ENCODE measurements around a stretch of chr10.

DNA sequence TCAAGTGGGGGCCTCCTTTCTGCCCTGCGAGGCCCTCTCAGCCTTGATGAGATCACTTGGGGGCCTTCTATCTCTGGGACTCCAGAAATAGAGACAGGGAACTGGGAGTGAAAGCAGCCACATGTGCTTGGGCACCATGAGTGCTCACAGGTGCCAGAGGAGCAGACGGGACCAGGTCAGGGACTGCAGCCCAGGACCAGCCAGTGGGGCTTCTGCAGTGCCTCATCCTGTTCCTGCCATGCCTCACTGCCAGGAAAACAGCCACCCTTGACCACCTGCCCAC lies 116.0 kb upstream of the RET start:
- RRBS, 2 experiments, result no CpG with 5 or more reads among the region's 2 CpGs
CAGE:
- cytosol, long polyA minus RNA, result no peak
- cytosol, long polyA plus RNA, result no peak
- long polyA plus RNA, result no peak
- nucleus, long polyA minus RNA, result no peak
- nucleus, long polyA plus RNA, result no peak

DNA sequence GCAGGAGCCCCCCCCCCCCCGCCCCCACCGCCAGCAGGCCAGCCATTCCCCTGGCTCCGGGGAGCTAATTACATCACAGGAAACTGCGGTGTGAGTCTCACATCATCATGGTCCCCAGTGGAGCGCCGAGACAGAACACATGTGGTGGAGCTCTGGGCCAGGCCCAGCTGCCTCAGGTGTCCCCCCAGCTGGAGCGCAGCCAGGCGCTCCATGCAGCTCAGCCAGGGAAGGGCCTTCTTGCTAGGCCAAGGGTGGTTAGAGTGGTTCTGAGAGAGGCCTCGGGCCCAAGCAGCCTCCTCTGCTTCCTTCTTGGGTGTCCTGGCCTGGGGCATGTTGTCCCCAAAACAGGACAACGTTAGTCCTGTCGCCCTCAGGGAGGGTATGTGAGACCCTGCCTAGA lies 37.3 kb upstream of the RET start:
- RRBS, 2 experiments, result no CpG with 5 or more reads among the region's 11 CpGs
CAGE:
- cytosol, long polyA minus RNA, result no peak
- cytosol, long polyA plus RNA, result no peak
- long polyA plus RNA, result no peak
- nucleus, long polyA minus RNA, result no peak
- nucleus, long polyA plus RNA, result no peak

GRCh38 chr10:43299394-43300096 lies 32.7 kb upstream of the RASGEF1A start:
- RRBS, 2 experiments, result no CpG with 5 or more reads among the region's 9 CpGs
CAGE:
- cytosol, long polyA minus RNA, result no peak
- cytosol, long polyA plus RNA, result no peak
- long polyA plus RNA, result no peak
- nucleus, long polyA minus RNA, result no peak
- nucleus, long polyA plus RNA, result no peak

DNA sequence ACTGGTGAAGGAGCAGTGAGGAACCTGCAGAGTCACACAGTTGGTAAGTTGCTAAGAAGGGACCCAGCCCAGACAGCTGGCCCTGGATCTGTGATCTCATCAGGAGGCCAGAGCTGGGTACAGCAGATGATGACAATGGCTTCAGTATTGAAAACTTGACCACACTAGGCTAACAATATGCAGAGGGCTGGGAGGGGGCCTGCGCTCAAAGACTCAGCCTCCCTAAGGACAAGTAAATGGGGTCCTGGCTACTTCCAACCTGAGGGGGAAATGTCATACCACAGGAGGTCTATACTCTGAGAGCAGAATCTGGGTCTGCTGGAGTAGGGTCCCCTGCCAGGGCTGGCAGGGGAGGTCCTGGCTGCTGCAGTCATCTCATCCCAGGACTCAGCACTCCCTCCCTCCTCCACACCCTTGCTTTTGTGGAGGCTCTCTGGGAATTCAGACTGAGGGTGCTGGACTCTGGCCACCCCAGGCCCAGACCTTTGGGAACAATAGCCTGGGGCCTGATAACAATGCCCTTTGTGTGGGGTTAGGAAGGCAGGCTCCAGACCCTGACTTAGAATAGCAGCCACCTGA lies 1.4 kb downstream of the FXYD4 start:
- RRBS, 2 experiments, result no CpG with 5 or more reads among the region's 1 CpG
CAGE:
- cytosol, long polyA minus RNA, result no peak
- cytosol, long polyA plus RNA, result no peak
- long polyA plus RNA, result no peak
- nucleus, long polyA minus RNA, result no peak
- nucleus, long polyA plus RNA, result no peak

DNA sequence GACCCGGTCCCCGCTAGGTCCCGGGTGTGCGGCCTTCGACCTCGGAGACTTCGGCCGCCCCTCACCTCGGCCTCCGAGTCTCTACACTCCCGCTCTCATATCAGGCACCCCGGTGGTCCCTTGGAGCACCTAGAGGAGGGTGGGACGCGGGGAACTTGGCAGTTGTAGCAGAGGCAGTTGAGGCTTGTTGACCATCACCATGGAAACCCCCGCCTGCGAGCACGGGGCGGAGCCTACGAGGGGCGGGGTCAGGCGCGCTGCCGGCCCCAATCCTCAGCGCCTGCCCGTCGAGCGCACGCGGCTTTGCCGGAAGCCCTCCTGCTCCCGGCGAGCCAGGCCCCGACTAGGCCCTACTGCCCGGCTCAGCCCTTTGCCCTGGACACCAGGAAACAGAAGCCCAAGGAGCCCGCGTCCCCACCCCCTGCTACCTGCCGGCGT lies 305 bp downstream of the HNRNPF start:
- RRBS, 2 experiments, result 2% methylated on average over 22 of the region's 38 CpGs
CAGE:
- cytosol, long polyA minus RNA, result no peak
- cytosol, long polyA plus RNA, result start-site peak on the minus strand centred at position 156 of the sequence, 146 bp wide, 11 and 29 reads in 2 replicates
- long polyA plus RNA, result no peak
- nucleus, long polyA minus RNA, result no peak
- nucleus, long polyA plus RNA, result no peak

- RRBS, 2 experiments, result no CpG with 5 or more reads among the region's 5 CpGs
CAGE:
- cytosol, long polyA minus RNA, result no peak
- cytosol, long polyA plus RNA, result no peak
- long polyA plus RNA, result no peak
- nucleus, long polyA minus RNA, result no peak
- nucleus, long polyA plus RNA, result no peak
These were observed 14.9 kb downstream of the ZNF487 start for GRCh38 chr10:43451830-43452155.

DNA sequence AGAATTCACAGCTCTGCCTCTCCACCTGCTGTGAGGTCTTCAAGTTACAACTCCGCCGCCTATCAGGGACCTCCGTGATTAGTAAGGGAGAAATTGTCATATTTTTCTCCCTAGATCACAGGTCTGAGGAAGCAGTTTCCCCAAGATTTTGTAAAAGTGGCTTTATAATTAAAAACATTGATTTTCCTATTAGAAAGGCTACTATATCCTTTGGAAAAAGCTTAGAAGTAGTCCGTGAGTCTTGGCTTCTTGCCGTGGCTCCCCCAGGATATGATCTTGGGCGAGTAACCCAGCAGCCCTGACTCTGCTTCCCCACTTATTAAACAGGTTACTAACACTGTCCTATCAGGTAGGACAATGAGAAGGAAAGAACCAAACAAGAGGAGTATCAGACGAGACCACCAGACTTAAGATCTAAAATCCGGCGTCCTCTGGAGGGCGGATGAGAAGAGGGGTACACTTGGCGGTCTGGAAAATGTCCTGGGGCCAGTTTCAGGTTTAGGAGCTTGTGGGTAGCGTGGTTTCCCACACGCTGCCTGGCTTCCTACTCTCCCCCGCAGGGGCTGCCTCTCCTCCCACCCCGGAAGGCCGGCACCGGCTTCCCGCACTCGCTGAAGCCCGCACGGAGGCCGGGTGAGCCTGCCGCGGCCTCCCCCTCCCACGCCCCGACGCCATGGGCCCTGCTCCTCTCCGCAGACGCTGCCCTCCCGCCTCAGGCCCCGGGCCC lies 690 bp downstream of the ZNF32 start:
- RRBS, 2 experiments, result 27 to 41% methylated on average over 8 of the region's 31 CpGs
CAGE:
- cytosol, long polyA minus RNA, result no peak
- cytosol, long polyA plus RNA, result no peak
- long polyA plus RNA, result no peak
- nucleus, long polyA minus RNA, result no peak
- nucleus, long polyA plus RNA, result no peak

- RRBS, 2 experiments, result 3% methylated on average over 14 to 19 of the region's 65 CpGs
CAGE:
- cytosol, long polyA minus RNA, result no peak
- cytosol, long polyA plus RNA, result no peak
- long polyA plus RNA, result no peak
- nucleus, long polyA minus RNA, result no peak
- nucleus, long polyA plus RNA, result no peak
These were observed 41.5 kb upstream of the ZNF32 start for GRCh38 chr10:43689955-43690774.

DNA sequence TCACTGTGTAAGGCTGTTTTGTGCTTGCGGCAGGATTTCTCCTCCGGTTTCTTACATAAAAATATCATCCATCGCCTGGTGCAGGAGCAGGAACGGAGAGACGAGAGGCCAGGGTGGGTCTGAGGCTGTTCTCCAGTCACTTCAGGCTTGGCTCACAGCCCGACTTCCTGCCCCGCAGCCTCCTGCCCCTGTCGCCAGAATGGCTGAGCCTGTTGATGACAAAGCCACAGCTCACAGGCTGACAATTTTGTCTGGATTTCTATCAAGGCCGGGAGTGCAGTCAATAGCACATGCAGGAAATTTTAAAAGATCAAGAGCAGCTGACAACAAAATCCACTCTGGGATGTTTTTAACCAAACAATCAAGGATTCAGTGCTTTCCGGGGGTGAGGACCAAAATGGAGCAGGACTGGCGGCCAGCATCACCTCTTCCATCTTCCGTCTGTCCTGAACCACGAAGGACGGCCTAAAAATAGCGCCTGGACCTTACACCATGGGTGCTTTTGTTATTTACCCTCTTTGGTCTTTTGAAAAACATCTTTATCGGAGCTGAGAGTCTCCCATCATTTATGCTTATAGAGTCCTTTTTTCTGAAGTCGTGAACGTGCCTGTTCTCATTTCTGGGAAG lies 229.8 kb upstream of the ZNF32 start:
- RRBS, 2 experiments, result 69 to 83% methylated on average over 2 to 3 of the region's 18 CpGs
CAGE:
- cytosol, long polyA minus RNA, result no peak
- cytosol, long polyA plus RNA, result no peak
- long polyA plus RNA, result no peak
- nucleus, long polyA minus RNA, result no peak
- nucleus, long polyA plus RNA, result no peak

DNA sequence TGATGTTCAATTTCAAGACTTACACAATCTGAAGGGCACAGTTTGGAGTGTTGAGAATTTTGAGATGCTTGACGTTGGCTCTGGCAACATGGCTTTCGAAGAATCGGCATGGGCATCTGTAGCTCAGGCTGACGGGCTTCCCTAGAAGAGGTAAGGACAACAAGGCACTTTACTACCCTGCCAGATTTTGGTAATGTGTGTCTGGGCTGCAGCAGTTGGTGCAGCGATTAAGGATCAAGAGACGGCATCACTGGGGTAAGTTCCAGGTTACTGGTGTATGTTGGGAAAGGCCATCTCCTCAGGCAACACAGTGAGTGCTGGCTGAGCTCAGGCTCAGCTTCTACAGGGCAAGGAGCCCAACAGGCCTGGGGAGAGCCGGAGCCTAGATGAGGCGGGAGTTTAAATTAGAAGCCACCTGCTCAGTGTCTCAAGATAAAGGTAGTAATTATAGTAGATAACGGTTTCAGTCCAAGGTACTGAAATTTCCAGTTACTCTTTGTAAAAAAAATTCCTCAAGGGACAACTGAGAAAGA lies 4.1 kb downstream of the CXCL12 start:
- RRBS, 2 experiments, result no CpG with 5 or more reads among the region's 9 CpGs
CAGE:
- cytosol, long polyA minus RNA, result no peak
- cytosol, long polyA plus RNA, result no peak
- long polyA plus RNA, result no peak
- nucleus, long polyA minus RNA, result no peak
- nucleus, long polyA plus RNA, result no peak

- RRBS, 2 experiments, result no CpG with 5 or more reads among the region's 4 CpGs
CAGE:
- cytosol, long polyA minus RNA, result no peak
- cytosol, long polyA plus RNA, result no peak
- long polyA plus RNA, result no peak
- nucleus, long polyA minus RNA, result no peak
- nucleus, long polyA plus RNA, result no peak
These were observed 28.9 kb upstream of the TMEM72 start for GRCh38 chr10:44882376-44882575.

DNA sequence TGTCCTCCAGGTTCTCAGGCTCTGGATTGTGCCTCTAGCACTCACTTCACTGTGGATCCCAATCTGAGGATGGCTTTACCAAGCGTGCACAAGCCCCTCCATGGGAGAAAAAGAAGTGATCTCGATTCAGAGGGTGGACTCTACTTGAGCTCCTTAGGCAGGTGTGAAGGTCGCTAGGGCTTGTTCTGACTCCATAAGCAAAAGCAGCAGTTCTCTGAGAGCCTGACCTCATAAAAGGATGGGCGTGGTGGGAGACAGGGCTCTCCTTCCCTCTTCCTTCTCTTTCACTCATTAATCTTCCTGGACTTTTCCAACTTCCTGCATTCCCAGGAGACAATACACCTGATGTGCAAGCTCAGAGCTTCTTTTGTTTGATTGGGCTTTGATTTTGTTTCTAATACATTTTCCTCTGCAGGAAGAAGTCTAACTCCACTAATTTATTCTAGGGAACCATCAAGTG lies 22.3 kb upstream of the TMEM72 start:
- RRBS, 2 experiments, result no CpG with 5 or more reads among the region's 4 CpGs
CAGE:
- cytosol, long polyA minus RNA, result no peak
- cytosol, long polyA plus RNA, result no peak
- long polyA plus RNA, result no peak
- nucleus, long polyA minus RNA, result no peak
- nucleus, long polyA plus RNA, result no peak

- RRBS, 2 experiments, result no CpG with 5 or more reads among the region's 5 CpGs
CAGE:
- cytosol, long polyA minus RNA, result no peak
- cytosol, long polyA plus RNA, result no peak
- long polyA plus RNA, result no peak
- nucleus, long polyA minus RNA, result no peak
- nucleus, long polyA plus RNA, result no peak
These were observed 11.8 kb upstream of the RASSF4 start for GRCh38 chr10:44947521-44948384.

DNA sequence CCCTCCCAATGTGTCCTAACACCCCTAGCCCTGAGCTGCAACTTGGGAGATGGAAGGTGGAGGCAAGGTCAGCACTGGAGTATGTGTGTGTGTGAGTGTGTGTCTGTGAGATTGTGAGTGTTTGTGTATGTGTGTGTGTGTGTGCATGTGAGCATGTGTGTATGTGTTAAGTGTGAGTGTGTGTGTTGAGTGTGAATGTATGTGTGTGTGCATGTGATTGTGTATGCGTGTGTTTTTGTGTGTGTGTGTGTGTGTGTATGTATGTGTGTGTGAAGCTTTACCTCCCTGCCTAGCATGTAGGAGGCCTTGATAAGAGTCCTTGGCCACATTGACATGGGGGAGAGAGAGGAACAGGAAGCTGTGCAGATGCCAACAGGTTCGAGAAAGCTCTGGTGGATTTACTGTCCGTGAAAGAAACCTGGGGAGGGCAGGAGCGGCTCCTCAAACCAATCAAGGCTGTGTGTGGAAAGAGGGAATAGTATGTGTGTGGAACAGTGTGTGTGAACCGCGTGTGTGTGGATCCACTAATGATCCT lies 9.3 kb downstream of the RASSF4 start:
- RRBS, 2 experiments, result no CpG with 5 or more reads among the region's 6 CpGs
CAGE:
- cytosol, long polyA minus RNA, result no peak
- cytosol, long polyA plus RNA, result no peak
- long polyA plus RNA, result no peak
- nucleus, long polyA minus RNA, result no peak
- nucleus, long polyA plus RNA, result no peak

GRCh38 chr10:44971852-44973059 lies 6.4 kb downstream of the DEPP1 start:
- RRBS, 2 experiments, result no CpG with 5 or more reads among the region's 17 CpGs
CAGE:
- cytosol, long polyA minus RNA, result no peak
- cytosol, long polyA plus RNA, result no peak
- long polyA plus RNA, result no peak
- nucleus, long polyA minus RNA, result no peak
- nucleus, long polyA plus RNA, result no peak

GRCh38 chr10:44977650-44978514 lies 727 bp downstream of the DEPP1 start:
- RRBS, 2 experiments, result no CpG with 5 or more reads among the region's 22 CpGs
CAGE:
- cytosol, long polyA minus RNA, result no peak
- cytosol, long polyA plus RNA, result no peak
- long polyA plus RNA, result no peak
- nucleus, long polyA minus RNA, result no peak
- nucleus, long polyA plus RNA, result no peak

- RRBS, 2 experiments, result no CpG with 5 or more reads among the region's 7 CpGs
CAGE:
- cytosol, long polyA minus RNA, result no peak
- cytosol, long polyA plus RNA, result no peak
- long polyA plus RNA, result no peak
- nucleus, long polyA minus RNA, result no peak
- nucleus, long polyA plus RNA, result no peak
These were observed 2.6 kb downstream of the ALOX5 start for GRCh38 chr10:45376548-45377097.

GRCh38 chr10:45446603-45446905 lies 72.5 kb downstream of the ALOX5 start:
- RRBS, 2 experiments, result no CpG with 5 or more reads among the region's 6 CpGs
CAGE:
- cytosol, long polyA minus RNA, result no peak
- cytosol, long polyA plus RNA, result no peak
- long polyA plus RNA, result no peak
- nucleus, long polyA minus RNA, result no peak
- nucleus, long polyA plus RNA, result no peak

- RRBS, 2 experiments, result no CpG with 5 or more reads among the region's 13 CpGs
CAGE:
- cytosol, long polyA minus RNA, result no peak
- cytosol, long polyA plus RNA, result no peak
- long polyA plus RNA, result no peak
- nucleus, long polyA minus RNA, result no peak
- nucleus, long polyA plus RNA, result no peak
These were observed 74.1 kb downstream of the MARCHF8 start for GRCh38 chr10:45460879-45461689.

DNA sequence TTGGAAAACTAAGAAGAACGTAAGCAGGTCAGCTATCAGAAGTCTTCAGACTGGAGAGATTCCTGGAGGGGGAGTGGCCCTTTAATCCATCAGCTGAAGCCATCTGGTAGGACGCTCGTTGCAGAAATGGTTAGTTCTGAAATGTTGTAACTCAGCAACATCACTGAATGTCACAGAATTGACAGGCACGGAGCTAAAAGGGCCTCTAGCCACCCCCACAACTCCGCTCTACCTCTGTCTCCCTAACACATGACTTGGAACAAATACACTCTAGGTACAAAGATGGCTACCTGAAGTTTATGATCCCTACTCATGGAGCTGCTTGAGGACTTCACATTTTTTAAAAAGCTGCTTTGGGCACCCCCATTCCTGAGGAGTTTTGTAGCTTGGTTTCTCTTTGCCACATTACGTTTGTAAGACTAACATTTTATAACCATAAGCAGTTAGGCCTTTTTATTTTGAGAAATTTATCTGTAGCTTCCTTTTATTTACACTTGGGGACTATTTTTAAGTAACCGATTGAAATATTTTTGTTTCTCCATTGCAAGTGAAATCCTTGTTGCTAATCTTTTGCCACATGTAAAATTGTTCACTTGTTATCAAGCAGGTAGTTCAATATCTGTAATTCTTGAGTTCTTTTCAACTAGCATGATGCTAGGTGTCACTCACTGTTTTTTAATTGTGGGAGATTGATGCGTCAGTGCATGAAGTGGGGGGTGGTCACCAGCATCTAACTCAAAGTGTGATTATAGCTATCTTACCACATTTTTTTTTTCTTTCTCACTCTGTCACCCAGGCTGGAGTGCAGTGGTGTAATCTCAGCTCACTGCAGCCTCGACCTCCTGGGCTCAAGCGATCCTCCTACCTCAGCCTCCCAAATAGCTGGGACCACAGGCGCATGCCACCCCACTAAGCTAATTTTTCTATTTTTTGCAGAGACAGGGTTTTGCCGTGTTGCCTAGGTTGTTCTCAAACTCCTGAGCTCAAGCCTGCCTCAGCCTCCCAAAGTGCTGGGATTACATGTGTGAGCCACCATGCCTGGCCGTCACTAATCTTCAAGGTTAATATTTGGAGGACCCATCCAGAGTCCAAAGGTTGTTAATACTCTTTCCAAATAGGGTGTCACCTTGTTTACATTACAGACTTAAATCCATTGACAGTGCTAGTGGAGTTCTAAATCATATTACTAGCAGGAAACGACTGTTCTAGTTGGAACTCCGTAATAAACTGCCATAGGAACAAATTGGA lies 28.6 kb downstream of the NCOA4 start:
- RRBS, 2 experiments, result no CpG with 5 or more reads among the region's 15 CpGs
CAGE:
- cytosol, long polyA minus RNA, result no peak
- cytosol, long polyA plus RNA, result no peak
- long polyA plus RNA, result no peak
- nucleus, long polyA minus RNA, result no peak
- nucleus, long polyA plus RNA, result no peak